Temporal lobe (tissue), 2 donors: ENCODE measurements around the genes IBSP, MMRN1 and PDLIM5.

DNA sequence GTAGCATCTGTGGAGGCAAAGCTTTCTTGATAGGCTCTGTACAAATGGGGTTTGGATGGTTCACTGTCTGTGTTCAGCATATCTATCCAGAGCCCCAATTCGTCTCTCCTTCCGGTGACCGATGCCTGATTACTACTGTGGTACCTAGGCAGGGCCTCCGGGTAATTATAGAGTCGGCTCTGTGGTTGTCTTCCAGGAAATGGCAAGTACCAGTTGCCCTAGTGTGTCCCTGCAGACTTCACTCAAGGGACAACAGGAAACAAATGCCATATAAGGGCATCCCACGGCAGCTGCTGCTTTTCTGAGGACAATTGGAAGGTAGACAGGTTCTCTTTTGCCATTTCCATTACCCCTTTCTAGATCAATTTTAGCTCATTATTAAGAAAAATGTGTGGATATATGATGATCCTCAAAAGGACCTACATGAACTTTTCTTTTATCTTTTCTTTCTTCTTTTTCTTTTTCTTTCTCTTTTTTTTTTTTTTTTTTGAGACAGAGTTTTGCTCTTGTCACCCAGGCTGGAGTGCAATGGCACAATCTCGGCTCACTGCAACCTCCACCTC, 30.4 kb upstream of the SPARCL1 start:
- RAMPAGE, long total RNA, result no peak

- RAMPAGE, long total RNA, result no peak
Measured at GRCh38 chr4:87678142-87678367, 28.0 kb downstream of the DMP1 start.

GRCh38 chr4:87745265-87745774, 54.0 kb upstream of the IBSP start:
- RAMPAGE, long total RNA, result no peak

GRCh38 chr4:87799323-87799817, at the start of gene IBSP:
Gene IBSP, plus strand, starts transcription at chr4:87799554.
- RAMPAGE, long total RNA, result no peak

DNA sequence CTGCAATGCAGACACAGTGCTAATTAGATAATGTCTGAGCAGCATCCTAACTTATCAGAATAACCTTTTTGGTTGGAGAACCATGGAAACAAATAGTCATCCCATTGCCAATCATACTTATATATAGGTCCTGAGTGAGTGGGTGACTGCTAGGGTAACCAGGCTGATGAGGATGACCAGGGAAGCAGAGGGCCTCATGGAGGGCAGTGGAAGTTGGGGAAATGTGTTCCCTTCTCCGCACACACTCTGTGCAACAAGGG, 2.6 kb downstream of the MEPE start:
- RAMPAGE, long total RNA, result no peak

DNA sequence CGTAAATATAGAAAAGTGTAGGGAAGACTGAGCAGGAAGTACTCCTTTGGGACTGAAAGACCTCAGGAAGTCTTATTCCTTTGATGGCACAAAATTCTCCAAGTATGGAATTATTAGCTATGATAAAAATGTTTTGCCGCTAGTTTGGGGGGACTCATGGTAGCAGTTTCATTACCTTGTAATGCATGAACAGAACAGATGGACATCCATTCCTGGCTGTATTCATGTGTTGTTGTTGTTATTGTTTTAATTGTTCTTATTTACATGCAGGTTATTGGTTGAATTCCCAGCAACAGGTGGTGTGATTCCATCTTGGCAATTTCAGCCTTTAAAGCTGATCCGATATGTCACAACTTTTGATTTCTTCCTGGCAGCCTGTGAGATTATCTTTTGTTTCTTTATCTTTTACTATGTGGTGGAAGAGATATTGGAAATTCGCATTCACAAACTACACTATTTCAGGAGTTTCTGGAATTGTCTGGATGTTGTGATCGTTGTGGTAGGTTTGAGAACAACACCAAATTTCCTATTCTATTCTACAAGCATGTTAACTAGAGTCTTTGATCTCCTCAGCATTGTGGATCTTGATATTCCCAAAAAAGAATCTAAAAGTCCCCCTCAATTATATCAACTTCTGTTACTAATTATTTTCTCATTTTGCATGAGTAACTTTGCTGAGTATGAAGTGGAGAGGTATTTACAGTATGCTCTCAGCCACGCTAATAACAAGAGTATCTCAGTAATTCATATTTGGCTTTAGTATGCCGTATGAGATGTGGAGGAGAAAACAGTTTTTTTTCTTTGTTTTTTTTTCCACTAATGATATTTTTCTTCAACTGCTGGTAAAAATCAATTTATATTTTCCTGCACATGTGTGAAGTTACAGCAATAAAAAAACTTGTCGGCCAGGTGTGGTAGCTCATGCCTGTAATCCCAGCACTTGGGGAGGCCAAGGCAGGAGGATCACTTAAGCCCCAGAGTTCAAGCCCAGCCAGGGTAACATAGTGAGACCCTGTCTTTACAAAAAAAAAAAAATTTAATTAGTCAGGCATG, 39.3 kb downstream of the PKD2 start:
- RAMPAGE, long total RNA, result no peak

GRCh38 chr4:88112237-88112514, 46.3 kb downstream of the ABCG2 start:
- RAMPAGE, long total RNA, result no peak

DNA sequence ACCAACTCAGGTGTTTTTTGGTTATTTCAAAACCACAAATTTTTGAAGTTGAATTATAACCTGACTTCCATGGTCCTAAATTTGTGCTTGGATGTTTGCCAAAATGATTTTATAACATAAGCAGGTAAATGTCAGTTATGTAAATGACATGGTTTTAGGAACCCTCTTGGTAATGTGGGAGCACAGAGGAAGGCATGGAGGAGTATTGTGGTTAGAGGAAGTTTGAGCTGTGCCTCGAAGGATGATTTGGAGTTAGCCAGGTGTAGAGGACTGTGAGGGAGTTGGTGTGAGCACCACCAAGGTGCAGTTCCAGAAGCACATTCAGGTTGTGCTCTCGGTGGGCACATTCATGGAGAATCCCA, 40.1 kb downstream of the NAP1L5 start:
- RAMPAGE, long total RNA, result no peak

- RAMPAGE, long total RNA, result no peak
Measured at GRCh38 chr4:88708395-88709215, 11.0 kb upstream of the NAP1L5 start.

DNA sequence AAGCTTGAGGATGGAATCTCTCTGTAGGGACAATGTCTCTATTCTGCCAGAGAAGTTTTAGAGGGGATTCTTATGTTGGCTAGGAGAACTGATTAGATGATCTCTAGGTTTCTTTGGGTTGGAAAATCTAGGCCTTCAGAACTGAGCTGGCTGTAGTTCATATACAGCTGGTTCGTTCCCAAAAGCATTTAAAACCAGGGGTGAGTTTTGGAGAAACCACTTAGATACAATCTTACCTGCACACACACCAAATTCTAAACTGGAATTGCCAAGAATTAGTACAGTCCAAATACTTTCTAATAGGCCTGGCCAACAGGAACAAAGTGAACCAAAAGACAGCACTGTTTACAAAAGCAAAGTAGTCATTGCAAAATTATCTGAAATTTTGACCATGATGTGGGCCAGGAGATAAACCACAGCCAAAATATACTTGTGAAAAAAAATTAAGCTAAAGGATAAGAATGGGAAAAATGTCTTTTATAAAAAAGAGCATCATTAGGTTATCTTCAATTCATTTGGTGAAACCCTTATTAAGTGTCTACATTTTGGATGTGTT, 37.9 kb upstream of the NAP1L5 start:
- RAMPAGE, long total RNA, result no peak

GRCh38 chr4:89275225-89276240, 32.1 kb downstream of the GPRIN3 start:
- RAMPAGE, long total RNA, result no peak

GRCh38 chr4:89290563-89291146, 16.9 kb downstream of the GPRIN3 start:
- RAMPAGE, long total RNA, result no peak

DNA sequence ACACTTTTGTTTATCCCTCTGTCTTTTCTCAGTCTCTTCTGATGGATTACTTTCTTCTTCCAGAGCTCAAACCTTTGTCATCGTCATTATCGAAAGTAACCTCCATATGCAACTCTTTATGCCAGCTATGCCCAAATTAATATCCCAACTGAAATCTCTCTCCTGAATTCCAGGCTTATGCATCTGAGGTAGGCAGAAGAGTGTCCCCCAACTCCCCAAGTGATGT, 99.7 kb upstream of the GPRIN3 start:
- RAMPAGE, long total RNA, result no peak

DNA sequence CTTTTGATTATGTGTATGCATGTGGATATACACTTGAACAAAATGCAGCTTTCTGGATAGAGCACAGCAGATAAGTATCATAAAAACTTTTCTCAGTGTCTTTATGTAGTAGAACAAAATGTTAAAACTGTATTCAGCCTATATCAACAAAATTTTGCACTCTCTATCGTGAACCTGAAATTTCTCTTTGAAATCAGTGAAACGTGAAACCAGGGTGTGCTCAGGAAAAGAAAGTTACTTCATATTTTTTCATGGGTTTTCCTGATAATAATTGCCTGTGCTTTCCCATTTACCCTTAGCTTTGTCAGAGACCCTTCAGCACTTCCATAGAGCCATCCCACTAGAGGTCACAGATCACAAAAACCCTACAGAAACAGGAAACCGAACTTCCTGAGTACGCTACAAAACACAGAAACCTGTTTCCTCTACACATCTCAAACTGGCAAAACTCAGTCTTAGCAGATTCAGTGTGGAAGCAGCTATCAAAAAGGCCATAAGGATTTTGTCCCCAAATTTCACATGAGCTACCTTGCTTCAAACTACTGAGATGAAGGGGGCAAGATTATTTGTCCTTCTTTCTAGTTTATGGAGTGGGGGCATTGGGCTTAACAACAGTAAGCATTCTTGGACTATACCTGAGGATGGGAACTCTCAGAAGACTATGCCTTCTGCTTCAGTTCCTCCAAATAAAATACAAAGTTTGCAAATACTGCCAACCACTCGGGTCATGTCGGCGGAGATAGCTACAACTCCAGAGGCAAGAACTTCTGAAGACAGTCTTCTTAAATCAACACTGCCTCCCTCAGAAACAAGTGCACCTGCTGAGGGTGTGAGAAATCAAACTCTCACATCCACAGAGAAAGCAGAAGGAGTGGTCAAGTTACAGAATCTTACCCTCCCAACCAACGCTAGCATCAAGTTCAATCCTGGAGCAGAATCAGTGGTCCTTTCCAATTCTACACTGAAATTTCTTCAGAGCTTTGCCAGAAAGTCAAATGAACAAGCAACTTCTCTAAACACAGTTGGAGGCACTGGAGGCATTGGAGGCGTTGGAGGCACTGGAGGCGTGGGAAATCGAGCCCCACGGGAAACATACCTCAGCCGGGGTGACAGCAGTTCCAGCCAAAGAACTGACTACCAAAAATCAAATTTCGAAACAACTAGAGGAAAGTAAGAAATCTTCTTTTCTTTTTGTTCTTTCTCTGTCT, at the start of gene MMRN1:
Gene MMRN1 (plus strand): TSS at position 430 of the 1,208 bp plus-strand sequence.
- RAMPAGE, long total RNA, result no peak

- RAMPAGE, long total RNA, result no peak
Measured at GRCh38 chr4:90649271-90649722, 522.1 kb downstream of the CCSER1 start.

- RAMPAGE, long total RNA, result no peak
Measured at GRCh38 chr4:94406940-94407476, 44.7 kb upstream of the PDLIM5 start.

DNA sequence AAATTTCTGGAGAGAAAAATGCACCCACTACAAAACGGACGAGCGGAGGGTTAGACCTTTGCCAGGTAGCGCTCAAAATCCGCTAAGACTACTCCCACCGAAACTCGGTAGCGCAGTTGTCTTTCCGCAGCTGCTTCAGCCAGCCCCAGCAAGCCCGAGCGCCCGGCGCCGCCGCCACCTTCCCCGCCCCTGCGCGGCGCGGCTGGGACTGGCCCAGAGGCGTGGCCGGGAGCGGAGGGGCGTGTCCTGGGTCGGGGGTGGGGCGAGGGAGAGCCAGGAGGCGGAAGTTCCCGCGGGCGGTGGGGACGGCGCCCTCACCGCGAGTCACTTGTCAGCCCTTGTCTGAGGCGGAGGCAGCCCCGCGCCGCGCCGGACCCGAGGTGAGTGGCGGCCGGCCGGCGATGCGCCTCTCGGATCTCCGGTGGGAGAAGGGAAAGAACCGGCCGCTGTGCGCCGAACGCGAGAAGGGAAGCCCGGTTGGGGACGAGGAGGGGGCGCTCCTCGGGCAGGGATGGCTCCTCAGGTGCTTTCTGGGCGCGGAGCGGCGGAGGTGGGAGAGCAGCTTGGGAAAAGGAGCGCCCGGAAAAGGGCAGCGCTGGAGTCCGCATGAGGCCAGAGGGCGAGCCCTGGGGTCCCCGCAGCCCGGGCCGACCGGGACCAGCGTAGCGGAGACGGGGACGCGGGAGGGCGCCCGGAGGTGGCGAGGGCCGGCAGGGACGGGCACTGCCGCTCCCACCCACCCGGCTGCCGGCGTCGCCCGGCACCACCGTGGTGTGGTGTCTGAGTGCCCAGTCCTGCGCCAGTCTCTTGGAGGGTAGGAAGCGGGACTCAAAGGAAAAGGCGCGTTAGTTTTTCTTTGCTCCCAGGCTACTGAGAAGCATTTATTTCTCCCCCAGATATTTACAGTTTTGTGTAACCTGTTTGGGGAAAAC, at the start of gene PDLIM5:
Gene PDLIM5 (plus strand): TSS at position 327 of the 932 bp plus-strand sequence.
- RAMPAGE, long total RNA, result start-site peak on the plus strand centred at position 342 of the sequence, 52 bp wide, 207 and 25 reads in 2 replicates

DNA sequence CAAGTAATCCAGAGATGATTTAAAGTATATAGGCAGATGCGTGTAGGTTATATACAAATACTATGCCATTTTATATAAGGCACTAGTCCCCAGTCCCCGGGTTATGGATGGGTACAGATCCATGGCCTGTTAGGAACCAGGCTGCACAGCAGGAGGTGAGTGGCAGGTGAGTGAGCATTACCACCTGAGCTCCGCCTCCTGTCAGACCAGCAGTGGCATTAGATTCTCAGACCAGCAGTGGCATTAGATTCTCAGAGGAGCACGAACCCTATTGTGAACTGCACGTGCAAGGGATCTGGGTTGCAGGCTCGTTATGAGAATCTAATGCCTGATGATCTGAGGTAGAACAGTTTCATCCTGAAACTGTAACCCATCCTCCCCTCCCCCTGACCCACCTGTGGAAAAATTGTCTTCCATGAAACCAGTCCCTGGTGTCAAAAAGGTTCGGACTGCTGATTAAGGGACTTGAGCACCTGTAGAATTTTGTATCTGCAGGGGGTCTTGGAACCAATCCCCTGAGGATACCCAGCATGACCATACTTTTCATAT, 47.9 kb downstream of the PDLIM5 start:
- RAMPAGE, long total RNA, result no peak

DNA sequence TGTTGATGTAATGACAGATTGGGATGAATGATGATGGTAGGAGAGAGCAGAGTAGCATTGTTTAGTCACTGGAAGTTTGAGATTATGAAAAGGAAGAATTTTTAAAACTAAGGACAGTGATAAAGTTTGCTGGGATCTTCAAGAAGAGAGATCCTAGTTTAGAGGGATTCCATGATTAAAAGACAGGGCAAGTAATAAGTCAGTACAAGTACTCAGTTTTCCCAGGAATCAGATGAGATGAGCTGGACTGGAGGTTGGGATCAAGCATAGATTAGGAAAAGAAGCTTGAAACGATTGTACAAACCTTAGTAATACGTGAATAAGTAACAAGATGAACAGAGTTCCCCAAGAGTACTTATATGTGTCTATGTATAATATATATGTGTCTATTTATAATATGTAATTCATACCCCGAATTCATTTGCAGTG, 87.2 kb downstream of the PDLIM5 start:
- RAMPAGE, long total RNA, result no peak

DNA sequence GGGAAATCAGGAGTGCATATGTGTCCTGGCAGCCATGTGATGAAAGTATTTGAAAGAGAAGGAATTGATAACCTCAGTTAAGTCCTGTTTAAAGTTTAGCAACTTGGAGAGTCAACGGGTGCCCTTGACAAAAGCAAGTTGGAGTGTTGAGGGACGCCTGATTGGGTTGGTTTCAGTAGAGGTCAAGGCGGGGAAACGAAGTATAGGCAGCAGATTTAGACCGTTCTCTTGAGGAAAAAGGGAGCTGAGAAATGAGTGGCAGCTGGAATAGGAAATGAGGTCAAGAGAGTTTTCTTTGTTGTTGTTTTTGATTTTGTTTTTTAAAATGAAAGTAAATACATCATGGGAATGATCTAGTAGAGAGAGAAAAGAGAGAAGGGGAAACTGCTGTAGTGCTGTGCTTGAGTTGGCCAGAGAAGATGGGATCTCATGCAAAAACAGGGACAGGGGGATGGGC, 91.5 kb downstream of the BMPR1B start:
- RAMPAGE, long total RNA, result no peak